Heart (tissue), 3 donors: Measurements from ENCODE around the genes TMEM101, ATXN7L3, UBTF, MEIOC and DBF4B.

GRCh38 chr17:44014170-44015526 lies at the start of gene TMEM101:
Gene TMEM101, minus strand, starts transcription at chr17:44014963.
- RAMPAGE, long total RNA, 2 experiments = no peak in any of the 2 experiments

- RAMPAGE, long total RNA, 2 experiments = no peak in any of the 2 experiments
Observed at GRCh38 chr17:44034265-44034518, 19.4 kb upstream of the TMEM101 start.

- RAMPAGE, long total RNA, 2 experiments = no peak in any of the 2 experiments
Observed at GRCh38 chr17:44084030-44084927, 13.7 kb downstream of the G6PC3 start.

DNA sequence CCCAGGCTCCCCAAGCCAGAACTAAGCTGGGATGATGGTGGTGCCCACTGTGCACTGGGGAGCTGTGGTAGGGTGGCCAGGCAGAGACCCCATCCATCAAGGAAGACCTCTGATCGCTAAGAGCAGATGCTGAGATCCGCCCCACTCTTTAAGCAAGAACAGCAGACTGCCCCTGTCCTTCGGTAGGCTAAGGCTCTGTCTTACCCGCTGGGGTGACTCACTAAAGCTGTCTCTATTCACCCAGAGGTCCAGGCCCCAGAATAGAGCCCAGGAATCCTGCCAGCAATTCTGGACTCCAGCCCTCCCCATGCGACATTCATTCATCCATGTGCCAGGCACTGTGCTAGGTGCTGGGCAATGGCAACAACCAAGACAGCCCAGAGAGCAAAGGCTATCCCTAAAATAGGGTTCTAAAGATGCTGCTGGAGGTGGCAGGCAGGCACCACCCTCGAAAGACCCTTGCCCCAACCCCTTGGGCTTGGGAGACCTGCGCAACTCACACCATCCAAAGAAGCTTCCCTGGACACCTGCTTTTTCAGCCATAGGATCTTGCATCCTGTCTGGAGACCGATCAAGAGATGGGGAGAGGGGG lies 15.3 kb downstream of the HDAC5 start:
- RAMPAGE, long total RNA, 2 experiments = no peak in any of the 2 experiments

- RAMPAGE, long total RNA, 2 experiments = no peak in any of the 2 experiments
Observed at GRCh38 chr17:44112168-44112748, 11.2 kb downstream of the HDAC5 start.

GRCh38 chr17:44193469-44194339 lies 6.0 kb downstream of the ATXN7L3 start:
- RAMPAGE, long total RNA, 2 experiments = no peak in any of the 2 experiments

- RAMPAGE, long total RNA, 2 experiments = no peak in any of the 2 experiments
Observed at GRCh38 chr17:44199649-44200240, at the start of gene ATXN7L3. Gene ATXN7L3, minus strand, starts transcription at chr17:44199884.

DNA sequence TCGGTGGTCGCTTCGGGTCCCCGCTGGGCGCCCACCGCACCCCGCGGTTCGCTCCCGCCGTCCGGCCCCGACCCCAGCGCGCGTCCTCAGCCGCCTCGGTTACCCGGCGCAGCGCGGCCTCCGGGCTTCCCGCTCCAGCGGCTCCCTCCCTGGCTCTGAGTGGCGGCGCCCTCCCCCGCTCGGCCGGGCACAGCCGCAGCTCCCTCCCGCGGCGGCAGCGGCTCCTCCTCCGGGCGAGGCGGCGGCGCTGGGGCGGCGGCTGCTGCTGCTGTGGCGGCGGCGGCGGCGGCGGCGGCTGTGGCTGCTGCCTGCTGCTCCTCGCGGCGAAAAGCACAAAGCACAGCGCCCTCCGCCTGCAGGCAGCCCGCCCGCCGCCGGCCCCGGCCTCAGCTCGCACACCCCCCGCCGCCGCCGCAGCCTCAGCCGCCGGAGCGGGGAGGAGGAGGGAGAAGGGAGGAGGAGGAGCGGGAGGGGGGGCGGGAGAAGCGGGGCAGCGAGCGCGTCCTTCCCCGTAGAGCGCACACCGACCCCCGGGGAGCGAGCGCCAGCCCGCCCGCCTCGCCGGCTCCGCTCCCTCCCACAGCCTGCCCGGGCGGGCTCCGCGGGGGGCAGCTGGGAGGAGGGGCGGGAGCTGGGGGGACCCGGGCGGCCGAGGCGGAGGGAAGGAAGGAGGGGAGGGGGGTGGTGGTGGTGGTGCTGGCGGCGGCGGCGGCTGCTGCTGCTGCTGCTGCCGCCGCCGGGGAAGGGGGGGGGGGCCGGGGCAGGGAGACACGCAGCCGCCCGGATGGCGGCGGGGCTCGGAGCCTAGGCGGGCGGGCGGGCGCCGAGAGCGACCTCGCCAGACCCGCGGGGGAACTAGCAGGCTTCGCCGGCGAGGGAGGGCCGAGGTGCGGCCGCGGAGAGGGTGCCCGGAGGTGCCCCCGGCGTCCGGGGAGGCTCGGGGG lies at the start of gene UBTF:
Gene UBTF (minus strand): TSS at position 334 of the 944 bp plus-strand sequence.
- RAMPAGE, long total RNA, 2 experiments = start-site peak on the minus strand in 2 of 2 experiments, centred at positions 153 to 157 of the sequence, 49 to 76 reads per replicate

GRCh38 chr17:44221177-44222021 lies 1.9 kb upstream of the UBTF start:
- RAMPAGE, long total RNA, 2 experiments = start-site peak on the plus strand in 1 of 2 experiments, at chr17:44221427-44221464 at its widest, 17 reads per replicate; start-site peak on the minus strand in 2 of 2 experiments, at chr17:44221221-44221322 at its widest, 28 to 119 reads per replicate

- RAMPAGE, long total RNA, 2 experiments = no peak in any of the 2 experiments
Observed at GRCh38 chr17:44502561-44502902, 674 bp downstream of the GPATCH8 start.

GRCh38 chr17:44511703-44512296 lies 8.6 kb upstream of the GPATCH8 start:
- RAMPAGE, long total RNA, 2 experiments = no peak in any of the 2 experiments

GRCh38 chr17:44655916-44656613 lies at the start of gene MEIOC:
Gene MEIOC, plus strand, starts transcription at chr17:44656468.
- RAMPAGE, long total RNA, 2 experiments = no peak in any of the 2 experiments

- RAMPAGE, long total RNA, 2 experiments = no peak in any of the 2 experiments
Observed at GRCh38 chr17:44656680-44657370, 557 bp downstream of the MEIOC start.

- RAMPAGE, long total RNA, 2 experiments = start-site peak on the plus strand in 2 of 2 experiments, at chr17:44708594-44708899 at its widest, 29 to 76 reads per replicate
Observed at GRCh38 chr17:44708326-44709049, at the start of gene DBF4B. Gene DBF4B, plus strand, starts transcription at chr17:44708665.

GRCh38 chr17:44900887-44901263 lies 1.3 kb downstream of the CCDC103 start:
- RAMPAGE, long total RNA, 2 experiments = no peak in any of the 2 experiments

DNA sequence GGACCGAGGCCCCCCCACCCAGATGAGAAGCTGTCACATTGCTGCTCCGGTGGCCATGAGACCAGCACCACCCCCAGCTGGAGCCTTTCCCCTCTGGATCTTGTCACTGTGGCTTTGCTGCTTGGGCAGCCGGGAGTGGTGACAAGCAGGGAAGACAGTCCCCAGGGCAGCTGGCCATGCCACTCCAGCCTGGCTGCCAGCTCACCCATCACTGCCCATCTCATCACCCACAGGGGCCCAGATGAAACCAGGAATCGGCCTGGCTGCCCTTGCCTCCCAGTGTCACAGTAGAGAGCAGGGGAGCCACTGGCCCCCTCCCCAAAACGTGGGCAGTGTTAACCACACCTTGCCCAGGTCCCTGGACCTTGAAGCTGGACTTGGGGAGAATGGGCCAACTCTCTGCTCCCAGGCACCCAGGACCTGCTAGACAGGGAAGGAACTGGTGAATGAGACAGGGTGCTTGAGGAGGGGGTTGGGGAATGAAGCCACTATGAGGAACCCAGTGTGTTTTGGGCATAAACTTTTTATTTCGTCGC lies 12.5 kb upstream of the C1QL1 start:
- RAMPAGE, long total RNA, 2 experiments = no peak in any of the 2 experiments

GRCh38 chr17:44988131-44988790 lies 20.2 kb upstream of the C1QL1 start:
- RAMPAGE, long total RNA, 2 experiments = no peak in any of the 2 experiments

DNA sequence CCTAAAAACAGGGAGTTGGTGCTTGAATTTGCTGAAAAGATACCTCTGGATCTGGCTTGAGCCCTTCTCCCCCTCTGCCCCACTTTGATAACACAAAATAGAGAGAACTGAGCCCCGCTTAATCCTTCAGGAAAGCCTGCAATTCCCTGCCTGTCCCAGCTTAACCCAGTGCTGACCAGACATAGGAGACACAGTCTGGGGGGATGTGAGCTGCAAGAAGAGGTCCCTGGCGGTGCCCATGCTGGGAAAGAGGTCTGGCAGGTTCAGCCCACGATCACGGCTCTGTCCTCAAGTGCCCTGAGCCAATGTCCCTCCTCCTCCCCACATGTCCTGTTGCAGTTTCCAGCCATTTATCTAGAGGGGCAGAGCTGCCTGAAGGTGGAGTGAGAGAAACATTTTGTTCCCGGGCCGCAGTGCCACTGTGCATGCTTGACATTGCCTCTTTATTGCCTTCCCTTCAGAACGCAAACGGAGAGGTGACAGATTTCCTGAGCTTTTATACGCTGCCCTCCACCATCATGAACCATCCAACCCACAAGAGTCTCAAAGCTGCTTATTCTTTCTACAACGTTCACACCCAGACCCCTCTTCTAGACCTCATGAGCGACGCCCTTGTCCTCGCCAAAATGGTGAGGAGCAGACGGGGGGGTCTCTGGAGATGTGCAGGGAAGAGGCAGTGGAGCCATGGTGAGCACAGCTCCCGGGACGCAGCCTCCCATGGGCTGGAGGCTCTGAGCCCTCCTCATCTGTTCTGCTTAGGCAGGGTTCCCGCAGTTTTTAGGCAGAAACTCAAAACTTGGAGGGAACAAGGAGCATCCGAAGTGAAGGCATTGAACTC lies 28.8 kb downstream of the PLCD3 start:
- RAMPAGE, long total RNA, 2 experiments = no peak in any of the 2 experiments

- RAMPAGE, long total RNA, 2 experiments = no peak in any of the 2 experiments
Observed at GRCh38 chr17:45110368-45111092, 21.8 kb downstream of the PLCD3 start.

- RAMPAGE, long total RNA, 2 experiments = no peak in any of the 2 experiments
Observed at GRCh38 chr17:45112221-45112833, 20.0 kb downstream of the PLCD3 start.